Endothelial cell (in vitro differentiated cells): ENCODE measurements around the gene MOCOS.

- PRO-cap = bidirectional peak, plus-strand start at chr18:36187530, minus-strand start at chr18:36187438
These were observed at the start of gene MOCOS for GRCh38 chr18:36187242-36187610. MOCOS (plus strand) TSS chr18:36187497.

DNA sequence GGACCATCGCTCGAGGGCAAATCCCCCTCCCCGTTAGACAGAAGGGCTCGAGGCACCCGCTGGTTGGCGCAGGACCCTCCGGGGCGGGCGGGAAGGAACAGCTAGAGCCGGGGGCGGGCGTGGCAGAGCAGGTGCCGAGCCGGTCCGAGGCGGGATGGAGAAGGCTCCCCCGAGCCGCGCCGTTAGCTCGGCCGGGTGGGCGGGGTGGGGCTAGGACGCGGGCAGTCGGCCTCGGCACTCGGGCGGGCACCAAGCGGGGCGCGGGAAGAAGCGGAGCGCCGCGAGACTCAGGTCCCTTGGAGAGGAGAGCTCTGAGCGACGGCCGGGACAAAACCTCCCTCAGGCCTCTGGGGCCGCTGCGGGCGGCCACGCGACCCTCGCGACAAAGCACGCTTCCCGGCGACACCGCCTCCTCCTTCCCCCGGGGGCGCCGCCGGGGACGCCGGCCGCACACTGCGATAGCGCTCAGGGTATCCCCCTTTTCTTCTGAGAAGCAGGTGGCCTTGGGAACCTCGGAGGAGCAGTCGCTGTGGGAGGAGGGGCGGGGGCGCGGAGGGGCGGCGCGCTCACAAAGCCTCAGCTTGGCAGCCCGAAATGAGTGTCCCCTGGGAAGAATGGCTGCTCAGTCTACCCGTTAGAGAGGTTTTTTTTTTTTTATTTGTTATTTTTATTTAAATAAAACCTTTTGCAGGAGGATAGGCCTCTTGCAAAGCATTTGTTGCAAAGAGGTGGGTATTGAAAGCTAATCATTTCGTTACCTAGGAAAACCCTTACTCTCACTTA, 795 bp downstream of the FHOD3 start:
- PRO-cap = no peak

- PRO-cap = no peak
These were observed 249.9 kb downstream of the TPGS2 start for GRCh38 chr18:36578968-36579236.

DNA sequence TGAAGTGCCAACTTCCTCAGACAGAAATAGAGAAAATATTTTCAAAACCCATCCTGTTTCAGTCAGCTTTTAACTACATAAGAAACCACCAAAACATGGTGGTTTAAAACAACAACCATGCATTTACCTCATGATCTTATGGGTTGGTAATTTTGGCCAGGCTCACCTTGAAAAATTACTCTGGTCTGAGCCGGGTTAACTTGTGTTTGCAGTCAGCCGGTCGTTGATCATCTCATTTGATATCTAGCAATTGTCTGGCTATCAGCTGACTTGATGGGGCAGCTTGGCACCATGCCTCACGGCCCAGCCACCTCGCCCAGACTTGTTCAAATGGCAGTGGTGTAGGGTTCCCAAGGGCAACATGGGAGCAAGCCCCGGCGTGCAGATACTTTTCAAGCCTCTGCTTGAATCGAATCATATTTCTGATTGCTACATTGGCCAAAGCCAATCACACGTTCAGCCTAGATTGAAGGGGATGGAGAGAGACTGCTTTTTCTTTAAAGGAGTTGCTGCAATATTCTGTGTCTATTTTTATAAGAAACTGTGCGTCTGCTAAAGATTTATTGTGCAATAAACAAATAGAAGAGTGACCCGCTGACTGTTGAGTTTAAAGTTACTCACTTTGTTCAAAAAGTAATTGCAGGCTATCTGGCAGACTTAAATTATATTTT, 156.5 kb downstream of the TPGS2 start:
- PRO-cap = no peak

DNA sequence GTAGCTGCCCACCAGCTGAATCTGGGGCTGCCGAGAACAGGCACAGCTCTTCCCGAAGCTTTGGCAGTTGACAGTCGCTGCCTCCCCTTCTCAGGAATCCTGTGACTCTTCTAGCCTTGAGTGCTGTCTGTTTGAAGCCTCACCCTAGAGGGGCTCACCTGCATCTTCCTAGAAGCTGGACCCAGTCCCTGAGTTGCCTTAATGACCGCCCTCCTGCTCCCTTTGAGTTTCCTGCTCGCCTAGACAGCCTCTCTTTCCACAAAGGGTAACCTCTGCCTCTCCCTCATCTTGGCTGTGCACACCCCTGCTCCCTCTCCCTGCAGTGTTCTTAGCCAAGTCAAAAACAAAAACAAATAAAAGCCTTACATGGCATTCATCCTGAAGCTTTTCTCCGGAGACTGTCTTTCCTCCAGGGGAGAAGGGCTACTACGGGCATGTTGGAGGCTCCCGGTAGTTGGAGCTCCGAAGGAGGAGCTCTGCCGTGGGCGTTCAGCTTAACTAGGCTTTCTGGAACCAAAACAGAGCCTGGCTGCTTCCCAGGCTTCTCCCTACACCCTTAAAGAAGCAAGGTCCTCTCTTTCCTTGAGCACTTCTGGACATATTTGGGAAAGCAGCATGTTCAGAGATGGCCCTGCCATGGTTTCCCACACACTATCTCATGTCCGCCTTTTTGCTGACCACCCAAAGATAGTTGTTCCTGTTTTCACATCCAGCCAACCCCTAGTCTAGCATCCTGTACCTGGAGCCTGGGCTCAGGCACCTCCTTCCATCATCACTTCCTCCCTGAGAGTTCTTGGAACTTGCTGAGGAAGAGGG, 104.2 kb downstream of the TPGS2 start:
- PRO-cap = no peak

DNA sequence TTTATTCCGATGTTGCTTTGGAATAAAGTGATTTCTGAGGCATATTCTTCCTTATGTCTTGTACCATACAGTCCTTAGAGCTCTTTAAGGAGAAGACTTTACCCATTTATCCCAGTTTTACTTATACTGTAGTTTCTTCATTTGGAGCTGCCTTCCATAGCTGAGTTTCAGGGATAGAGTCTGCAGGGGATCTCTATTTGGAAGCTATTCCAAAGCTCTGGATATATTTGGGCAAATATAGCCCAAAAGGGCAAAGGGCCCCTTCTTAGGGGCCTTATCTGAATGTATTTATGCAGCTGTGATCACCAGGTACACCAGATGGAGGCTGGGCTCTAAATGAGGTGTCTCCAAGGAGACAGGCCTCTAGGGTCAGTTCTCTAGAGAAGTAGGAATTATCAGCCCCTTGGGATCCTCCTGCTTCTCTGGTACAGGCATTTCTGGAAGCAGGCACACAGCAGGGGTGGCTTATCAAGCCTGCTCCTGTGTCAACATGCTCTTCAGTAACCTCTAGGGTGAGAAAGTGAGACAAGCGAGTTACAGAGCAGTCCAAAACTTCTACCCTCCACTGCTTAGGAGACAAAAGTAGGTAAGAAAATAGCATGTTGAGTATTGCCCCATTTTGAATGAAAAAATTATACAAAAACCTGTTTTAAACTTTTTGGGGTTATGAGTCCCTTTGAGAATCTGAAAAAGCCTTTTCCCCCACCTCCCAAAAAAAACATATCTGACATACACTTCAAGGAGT, 13.9 kb downstream of the TPGS2 start:
- PRO-cap = no peak

- PRO-cap = unidirectional peak, minus-strand start at chr18:37299615; bidirectional peak, plus-strand start at chr18:37299747, minus-strand start at chr18:37299615
These were observed 266.0 kb downstream of the CELF4 start for GRCh38 chr18:37299439-37300189.

DNA sequence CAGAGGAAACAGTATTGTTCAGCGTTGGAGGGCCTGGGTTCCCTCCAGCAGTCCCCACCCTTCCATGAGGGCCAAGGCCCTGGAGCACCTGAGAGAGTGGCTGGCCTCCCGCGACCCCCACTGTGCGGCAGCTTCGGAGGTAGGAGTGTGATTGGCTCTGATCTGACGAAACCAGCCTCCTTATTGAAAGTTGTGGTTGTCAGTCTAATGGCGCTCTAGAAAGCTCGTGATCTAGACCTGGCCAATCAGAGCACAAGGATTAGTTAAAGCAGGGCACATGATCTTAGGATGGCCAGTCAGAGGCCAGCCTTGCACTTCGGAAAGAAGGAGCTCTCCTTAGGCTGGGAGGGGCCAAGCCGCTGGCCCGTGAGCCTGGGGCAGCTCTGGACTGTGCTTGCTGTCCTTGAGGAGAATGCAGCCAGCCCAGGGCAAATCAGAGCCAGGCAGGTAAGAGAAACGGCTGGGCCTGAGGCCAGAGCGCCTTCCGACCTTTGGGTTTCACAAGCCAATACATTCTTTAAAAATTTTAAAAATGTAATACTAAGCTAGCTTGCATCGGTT, 104.6 kb upstream of the CELF4 start:
- PRO-cap = no peak

GRCh38 chr18:38988811-38989124, 1423.2 kb upstream of the CELF4 start:
- PRO-cap = no peak

DNA sequence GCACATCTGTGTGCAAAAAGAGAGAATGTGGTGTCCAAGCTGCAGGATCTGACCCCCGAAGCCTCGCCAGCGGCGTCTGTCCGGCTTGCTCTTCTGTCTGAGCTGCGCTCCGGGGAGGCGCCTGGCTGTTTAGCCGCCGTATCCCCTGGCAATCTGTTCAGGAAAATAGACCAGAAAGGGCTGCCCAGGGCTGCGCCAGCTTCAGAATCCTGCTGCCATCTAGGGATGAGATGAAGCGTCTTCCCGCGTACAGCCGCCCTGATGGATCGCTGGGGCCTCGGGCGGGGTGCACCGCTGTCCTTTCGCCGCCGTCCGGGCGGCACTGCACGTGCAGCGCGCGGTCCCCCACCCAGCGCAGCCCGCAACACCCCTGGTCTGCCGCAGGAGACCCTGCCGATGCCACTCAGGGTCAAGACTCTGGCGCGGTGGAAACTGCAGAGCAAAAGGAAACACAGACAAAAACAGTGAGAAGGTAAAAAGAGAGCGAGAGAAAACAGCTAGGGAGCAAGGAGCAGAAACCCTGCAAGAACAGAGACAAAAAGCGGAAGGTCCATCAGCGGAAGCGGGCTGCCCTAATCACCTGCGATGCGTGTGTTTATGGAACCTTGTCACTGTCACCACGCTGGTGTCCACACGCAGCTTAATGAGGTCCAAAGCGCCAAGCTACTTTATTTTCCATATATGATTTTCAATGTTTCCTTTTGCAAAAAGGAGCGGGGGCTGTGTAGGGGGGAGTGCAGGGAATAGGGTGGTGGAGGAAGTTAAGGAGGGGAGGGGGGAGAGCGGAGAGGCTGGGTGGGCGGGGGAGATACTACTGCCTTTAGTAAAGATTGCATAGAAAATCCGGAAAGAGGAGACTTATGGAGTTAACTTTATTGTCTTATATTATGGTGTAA, 2113.3 kb upstream of the PIK3C3 start:
- PRO-cap = bidirectional peak, plus-strand start at position 204 of the sequence, minus-strand start at position 158 of the sequence

DNA sequence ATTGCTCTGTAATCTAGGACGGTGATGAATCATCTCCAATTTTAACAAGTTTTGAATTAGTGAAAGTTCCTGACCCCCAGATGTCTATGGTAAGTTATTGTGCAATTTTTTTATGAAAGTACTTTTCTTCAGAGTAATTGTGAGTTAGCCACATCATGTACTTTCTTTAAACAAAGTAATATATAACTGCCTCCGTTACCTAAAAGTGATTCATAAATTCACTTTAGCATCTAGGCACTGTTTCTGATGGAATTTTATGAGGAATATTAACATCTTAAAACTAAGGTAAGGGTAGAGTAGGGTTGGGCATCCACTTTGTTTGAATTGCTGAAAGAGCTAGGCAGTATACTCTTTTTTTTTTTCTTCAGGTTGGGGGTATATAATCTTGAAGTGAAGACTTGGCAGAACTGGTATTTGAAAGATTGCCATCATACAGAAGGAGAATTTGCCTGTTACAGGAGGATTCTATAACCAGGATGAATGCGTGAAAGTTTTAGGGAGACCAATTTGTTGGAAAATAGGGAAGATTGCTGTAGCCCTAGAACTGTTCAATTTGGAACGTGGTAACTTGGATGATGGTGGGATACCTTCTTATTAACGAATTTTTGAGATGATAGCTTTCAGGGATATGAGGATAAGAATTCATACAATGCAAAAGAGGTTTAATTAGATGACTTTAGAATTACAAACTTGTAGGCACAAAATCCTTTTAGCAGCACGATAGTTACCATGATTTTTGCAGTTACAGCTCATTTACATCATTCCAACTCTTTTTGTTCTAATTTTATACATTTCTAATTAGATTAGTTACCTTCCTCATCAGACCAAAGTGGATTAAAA, 38.4 kb downstream of the PIK3C3 start:
- PRO-cap = no peak

- PRO-cap = unidirectional peak, minus-strand start at chr18:42039029; bidirectional peak, plus-strand start at chr18:42039082, minus-strand start at chr18:42039029
These were observed 83.7 kb downstream of the PIK3C3 start for GRCh38 chr18:42038754-42039186.

- PRO-cap = no peak
These were observed 142.3 kb upstream of the SYT4 start for GRCh38 chr18:43419567-43419929.

DNA sequence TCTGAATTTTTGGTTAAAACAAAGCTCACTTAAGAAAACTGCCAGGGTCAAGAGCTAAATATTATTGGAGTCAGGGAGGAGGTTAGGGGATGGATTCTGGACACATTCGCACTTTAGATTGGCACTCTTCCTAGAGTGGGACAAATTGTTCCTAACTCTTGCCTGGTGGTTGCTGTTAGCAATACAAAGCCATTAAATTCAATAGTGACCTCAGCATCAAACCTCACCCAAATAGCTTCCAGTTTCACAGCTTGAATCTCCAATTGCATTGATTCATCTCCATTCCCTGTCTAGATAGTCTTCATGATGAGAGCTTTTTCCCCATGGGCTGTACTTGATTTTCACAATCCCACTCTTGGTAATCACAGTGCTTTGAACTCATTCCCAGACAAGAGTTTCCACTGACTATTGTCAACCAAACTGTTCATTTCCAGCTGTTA, 585.9 kb upstream of the SYT4 start:
- PRO-cap = no peak

DNA sequence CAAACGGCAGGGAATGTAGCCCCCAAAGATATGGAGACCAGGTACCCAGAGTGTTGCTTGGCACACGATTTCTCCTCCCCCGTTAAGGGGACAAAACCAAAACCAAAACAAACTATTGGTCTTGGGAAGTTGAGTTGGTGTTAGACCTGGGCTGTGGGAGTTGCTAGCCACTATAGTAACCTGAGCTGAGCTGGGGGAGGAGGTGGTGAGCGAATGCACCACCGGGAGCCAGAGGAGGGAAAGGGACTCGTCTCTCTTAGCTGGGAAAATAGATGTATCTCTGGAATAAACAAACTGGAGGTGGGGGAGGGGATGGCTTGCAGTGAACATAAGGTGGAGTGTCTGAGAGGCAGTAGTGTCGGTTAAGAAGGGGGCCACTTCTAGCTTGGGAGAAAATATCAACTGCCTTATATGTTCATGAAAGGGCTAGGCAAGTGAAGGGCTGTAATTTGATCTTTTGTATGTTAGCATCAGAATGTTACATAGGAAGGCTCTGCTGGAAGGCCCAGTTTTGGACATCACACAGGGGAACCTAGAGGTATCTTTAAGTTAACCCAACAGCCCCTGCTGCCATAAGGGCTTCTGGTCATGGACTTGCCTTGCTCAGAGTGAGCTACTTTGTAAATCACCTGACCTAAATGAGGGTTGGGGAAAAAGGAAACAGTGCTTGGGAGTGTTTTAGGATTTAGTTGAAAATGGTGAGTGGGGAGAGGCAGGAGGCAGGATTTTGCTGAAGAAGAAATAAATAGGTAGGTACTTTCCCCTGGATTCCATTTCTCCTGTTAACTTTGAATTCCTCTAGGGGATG, 2.2 kb downstream of the SETBP1 start:
- PRO-cap = no peak

GRCh38 chr18:44745379-44746214, 64.9 kb downstream of the SETBP1 start:
- PRO-cap = no peak

GRCh38 chr18:44753245-44753794, 72.6 kb downstream of the SETBP1 start:
- PRO-cap = no peak

- PRO-cap = no peak
These were observed 244.5 kb downstream of the SETBP1 start for GRCh38 chr18:44925030-44925668.

GRCh38 chr18:45775132-45775843, 50.2 kb upstream of the SIGLEC15 start:
- PRO-cap = unidirectional peak, plus-strand start at chr18:45775360; bidirectional peak, plus-strand start at chr18:45775597, minus-strand start at chr18:45775598

- PRO-cap = no peak
These were observed 3.6 kb downstream of the SIGLEC15 start for GRCh38 chr18:45828763-45829878.